Parotid gland (tissue), 1 donor: ENCODE measurements around a stretch of chr10.

- PRO-cap = no peak
These were observed 8.1 kb upstream of the CELF2 start for GRCh38 chr10:11009294-11010180.

DNA sequence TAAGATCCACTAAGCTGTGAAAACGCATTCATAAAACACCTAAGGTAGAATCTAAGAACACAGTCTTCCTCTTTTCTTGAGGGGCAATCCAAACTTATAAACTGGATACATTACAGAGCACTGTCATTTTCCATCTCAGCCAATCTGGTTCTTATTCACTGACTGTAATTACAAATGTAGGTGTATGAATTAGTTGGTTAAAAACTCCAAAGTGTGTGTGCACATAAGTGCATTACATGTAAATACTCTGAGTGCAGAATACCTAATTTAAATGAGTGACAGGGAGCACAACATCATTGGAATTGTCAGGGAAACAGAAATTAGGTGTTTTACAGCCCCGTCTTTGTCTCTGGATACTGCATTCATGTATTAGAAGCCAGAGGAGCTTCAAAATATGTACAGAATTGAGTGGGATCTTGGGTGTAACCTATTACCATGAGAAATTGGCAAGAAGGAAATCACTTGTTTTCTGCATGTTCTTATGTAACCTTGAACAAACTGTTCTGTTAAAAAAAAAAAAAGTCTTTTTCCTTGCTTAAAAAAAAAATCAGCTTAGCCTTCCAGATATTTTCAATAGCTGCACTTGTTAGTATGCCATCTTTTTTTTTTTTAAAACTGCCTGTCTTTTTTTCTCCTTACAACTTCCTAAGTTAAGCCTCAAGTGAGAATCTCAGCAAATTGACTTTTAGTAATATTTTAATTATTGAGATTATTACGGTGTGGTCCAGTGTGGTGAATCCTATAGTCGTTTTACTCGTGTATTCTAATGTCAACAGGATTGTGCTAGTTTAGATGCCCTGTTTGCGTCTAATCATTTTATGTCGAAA is 31.2 kb downstream of the CELF2 start:
- PRO-cap = no peak

GRCh38 chr10:11056864-11057315 is 39.2 kb downstream of the CELF2 start:
- PRO-cap = no peak

GRCh38 chr10:11087794-11088581 is 70.3 kb downstream of the CELF2 start:
- PRO-cap = no peak

DNA sequence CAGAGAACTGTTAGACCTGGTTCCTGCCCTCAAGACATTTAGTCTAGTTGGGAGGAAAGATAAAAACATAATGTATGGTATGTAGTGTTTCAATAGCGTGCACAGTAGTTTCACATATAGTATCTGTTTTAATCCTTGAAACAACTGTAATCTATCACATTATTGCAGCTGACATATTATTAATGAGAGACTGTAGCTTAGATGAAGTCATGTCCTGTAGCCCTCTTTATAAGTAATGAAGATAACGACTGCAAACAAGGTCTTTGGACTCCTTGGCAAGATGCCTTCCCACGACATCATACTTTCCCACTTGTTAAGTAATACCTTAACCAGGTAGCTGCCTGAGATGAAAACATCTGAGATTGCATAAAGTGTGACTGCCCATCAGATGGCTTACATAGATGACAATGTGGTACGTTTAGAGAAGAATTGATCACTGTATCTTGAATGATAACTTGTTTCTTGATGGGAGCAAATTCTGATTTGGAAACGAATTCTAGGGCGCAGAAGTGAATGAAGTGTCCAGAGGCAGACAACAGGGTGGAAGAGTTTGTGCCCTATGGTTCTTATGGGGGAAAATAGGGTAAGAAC is 124.2 kb downstream of the CELF2 start:
- PRO-cap = no peak

DNA sequence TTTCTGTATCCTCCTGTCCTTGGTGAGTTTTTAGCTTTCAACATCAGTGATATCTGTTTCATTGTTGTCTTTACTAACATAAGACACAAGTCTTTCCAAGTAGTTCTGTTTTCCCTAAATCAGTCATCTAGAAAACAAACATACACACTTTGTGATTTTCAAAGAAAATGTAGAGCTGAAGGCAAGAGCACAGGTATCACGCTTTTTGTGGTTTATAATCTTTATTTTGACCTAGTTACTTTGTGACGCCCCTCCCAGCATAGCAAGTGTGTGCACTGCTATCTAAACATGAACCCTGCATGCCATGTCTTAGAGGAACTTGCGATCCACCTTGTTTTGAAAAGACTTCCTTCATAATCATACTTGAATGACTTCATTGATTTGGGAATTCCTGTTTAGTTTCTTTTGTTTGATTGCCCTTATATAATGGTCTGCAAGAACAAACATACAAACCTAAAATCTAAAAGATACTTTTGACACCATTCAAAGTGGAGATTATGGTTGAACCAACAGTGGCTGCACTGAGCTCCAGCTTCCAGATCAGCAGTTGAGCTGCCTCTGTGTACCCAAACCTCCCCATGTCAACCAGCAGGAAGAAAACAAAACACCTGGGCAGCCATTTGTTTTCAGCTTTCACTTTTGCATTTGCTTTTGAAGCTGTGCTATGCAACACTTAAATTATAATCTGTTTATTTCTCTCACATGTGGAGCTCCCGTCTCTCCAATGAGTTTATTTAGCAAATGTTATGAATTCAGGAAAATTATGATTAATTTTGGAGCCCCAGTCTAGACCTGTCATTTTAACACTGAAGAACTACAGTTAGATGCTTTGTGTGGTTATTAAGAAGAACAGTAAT is 132.6 kb downstream of the CELF2 start:
- PRO-cap = no peak

DNA sequence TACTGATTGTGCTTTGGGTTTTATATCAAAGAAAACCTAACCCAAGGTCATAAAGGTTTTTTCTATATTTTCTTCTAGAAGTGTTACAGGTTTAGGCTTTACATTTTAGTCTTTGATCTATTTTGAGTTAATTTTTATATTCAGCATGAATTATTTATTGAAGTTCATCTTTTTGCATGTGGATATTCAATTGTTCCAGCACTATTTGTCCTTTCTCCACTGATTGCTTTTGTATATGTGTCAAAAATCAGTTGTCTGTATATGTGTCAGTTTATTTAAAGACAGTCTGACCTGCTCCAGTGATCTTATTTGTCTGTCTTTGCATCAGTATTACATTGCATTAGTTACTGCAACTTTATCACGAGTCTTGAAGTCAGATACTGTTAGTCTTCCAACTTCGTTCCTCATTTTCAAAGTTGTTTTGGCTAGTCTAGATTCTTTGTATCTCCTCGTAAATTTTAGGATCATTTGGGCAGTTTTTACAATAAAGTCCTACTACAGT is 166.3 kb downstream of the CELF2 start:
- PRO-cap = no peak

- PRO-cap = no peak
These were observed 178.0 kb downstream of the CELF2 start for GRCh38 chr10:11195576-11196130.

DNA sequence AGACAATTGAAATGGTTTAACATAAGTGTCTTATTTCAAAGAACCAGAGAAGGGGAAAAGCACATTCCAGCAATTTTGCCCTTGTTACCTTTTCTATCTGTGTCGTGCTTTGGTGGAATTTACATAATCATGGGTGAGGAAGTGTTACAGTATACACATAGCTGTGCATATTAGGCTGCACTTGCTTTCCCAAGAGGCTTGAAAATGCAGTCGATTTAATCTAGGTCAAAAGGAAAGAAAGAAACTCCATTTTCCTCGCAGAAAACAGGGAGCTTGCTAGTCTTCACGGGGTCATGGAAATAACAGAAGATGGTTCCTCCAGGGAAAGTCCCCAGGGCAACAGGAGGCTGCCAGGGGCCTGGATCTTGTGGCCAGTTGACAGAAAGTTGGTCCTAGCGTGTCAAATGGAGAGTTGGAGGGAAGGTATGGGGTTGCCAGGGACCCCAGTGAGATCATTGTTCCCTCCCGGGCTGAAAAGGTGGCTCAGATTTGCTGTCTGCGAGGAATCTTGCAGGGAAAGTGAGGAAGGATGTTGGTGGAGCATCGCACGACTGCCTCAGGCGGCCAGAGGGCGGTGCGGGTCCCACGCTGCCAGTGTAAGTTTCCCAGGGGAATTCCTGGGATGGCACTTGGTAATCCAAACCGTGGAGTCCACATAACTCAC is 189.5 kb downstream of the CELF2 start:
- PRO-cap = no peak

DNA sequence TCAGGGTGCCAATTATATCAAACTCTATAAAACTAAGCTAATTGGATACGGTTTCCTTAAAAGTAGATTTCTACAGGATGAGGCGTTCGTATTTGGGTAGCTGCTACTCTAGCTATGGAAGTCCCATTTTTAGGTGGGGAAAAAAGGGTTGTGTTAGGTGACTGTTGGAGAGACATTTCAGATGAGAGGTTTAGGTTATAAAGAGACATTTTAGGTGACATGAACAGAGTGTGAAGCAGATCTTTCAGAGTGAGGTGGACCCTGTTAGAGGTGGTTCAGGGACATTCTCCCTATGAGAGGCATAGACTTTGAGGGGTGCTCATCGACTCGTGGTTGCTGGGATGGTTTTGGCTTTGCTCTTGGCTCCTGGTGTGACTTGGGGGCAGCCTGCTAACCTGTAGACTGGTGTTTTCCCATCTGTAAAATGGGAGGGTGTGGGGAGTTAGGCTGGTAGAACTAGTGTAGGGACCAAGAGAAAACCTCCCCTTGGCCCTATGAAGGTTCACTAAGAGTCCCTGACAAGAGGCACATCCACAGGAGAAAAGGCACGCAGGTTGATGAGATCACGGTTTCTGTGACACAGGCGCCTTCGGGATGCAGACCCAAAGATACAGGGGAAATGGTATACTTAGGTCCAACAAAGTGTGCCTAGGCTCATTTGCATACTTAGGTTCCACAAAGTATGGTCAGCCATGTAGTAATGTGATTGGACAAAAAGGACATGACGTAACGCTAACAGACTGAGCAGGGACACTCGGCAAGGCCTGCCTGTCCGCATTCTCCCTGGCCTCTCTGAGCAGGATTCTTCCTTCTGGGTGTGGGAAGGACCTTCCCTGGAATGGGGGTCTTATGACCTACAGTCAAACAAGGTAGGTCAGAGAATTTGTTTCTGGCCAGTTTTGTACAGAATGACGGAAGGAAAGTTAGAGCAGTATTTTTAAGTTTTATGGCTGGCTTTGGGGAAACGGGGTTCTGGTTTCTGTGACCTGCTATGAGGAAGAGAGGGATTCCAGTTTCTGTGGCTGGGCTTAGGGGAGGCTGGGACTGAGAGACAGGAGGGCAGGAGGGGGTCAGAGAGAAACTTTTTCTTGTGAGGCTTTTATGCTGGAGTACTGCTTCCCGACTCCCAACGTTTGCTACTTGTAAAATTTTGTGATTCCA is 190.5 kb downstream of the CELF2 start:
- PRO-cap = no peak

DNA sequence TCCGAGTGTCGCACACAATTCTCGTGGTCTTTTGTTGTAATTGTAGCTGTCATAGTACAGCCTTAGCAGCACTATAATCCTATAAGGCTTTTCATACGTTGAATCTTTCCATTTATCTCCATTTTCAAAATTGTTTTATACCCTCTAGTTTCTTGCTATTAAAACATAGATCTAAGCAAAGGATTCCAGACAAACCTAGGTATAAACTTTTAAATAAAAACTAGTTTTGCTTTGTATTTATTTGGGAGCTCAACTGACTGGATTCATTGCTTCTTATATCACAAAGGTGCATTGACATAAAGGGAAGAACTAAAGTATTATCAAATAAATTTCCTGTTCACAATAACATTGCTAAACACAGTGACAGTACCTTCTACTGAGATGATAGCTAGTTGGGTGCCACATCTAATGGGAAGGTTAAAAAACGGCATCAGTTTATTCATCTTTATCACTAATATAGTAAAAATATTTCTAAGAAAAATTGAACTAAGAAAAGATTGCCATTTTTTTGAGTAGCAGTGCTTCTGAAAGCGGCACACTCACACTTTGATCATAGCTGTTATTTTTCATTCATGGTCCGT is 220.7 kb downstream of the CELF2 start:
- PRO-cap = no peak

DNA sequence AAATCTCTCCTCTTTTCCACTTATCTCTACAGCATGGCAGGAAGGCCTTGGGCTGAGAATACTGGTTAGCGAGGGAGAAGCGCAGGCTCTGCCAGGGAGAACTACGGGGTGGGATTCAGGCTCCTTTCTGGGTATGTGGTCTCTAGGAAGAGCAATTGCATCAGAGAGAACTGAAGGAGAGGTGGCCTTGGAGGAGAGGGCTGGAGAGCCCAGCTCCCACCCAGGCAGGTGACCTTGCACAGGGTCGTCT is 270.3 kb downstream of the CELF2 start:
- PRO-cap = no peak

DNA sequence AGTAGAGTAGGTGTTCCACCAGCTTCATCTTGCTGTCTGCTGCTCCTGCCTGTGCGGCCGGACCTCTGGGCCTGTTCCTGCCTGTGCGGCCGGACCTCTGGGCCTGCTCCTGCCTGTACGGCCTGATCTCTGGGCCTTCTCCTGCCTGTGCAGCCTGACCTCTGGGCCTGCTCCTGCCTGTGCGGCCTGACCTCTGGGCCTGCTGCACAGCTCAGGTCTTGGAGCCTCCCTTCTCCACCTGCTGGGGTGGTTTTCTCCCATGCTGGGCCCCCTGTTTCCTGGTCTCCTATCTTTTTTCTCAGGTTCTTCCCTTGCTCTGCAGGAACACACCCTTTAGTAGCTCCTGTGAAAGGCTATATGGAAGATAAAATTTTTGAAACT is 117.8 kb downstream of the USP6NL start:
- PRO-cap = no peak

- PRO-cap = no peak
These were observed 50.0 kb downstream of the USP6NL start for GRCh38 chr10:11561346-11561949.

DNA sequence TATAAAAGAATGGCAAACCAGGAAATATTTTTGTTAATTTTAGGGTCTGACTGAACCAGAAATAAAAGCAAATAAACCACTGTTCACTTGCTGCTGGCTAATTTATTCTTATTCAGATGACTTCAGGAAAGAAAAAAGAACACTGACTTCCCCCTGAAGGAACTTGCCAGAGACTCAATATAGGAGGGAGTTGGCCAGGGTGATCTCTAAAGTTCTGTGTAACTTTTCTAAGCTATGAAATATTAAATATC is 1.2 kb downstream of the USP6NL start:
- PRO-cap = no peak

- PRO-cap = no peak
These were observed 1.0 kb downstream of the USP6NL start for GRCh38 chr10:11610527-11610745.

GRCh38 chr10:11684630-11685712 is 57.2 kb upstream of the ECHDC3 start:
- PRO-cap = no peak

- PRO-cap = no peak
These were observed 217 bp upstream of the ECHDC3 start for GRCh38 chr10:11742014-11742316.

DNA sequence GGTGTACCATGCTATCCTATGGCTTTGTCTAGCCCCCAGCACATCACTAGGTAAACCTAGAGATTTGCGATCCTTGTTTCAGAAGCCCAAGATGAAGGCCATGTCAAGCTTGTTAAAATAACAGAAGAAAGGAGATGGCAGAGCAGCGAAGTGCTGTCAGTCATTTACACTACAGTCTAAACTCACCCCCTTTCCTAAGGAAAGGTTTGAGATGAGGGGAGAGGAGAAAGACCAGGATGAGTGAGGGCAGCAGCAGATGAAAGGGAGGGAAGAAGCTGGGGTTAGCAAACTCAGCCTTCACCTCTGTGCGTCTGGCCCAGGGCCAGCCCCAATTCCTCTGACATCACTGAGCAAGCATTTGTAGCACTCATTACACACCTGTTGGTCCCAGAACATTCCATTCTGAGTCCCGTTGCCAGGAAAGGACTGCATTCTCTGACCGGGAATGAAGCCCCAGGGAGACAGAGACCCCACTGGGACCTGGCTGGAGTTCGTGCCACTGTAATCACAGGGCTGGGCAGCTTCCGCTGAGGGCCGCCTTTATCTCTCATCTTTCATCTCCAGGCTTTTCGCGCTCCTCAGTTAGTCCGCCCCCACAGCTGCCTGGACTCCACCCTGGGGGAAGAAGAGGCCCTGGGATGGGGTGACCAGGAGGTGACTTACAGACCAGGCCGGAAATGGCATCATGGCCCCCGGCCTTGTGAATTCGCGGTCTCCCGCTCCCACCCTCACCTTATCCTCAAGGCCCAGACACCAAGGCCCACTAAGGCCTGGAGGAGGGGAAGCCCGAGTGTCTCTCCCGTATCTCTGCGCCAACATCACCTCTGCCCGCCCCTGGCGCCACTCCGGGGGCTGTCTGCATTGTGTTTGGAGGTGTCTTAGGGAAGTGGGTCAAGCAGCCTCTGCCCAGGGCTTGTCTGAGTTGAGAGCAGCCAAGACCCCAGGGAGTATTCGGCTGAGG is 75.2 kb downstream of the PROSER2 start:
- PRO-cap = no peak

DNA sequence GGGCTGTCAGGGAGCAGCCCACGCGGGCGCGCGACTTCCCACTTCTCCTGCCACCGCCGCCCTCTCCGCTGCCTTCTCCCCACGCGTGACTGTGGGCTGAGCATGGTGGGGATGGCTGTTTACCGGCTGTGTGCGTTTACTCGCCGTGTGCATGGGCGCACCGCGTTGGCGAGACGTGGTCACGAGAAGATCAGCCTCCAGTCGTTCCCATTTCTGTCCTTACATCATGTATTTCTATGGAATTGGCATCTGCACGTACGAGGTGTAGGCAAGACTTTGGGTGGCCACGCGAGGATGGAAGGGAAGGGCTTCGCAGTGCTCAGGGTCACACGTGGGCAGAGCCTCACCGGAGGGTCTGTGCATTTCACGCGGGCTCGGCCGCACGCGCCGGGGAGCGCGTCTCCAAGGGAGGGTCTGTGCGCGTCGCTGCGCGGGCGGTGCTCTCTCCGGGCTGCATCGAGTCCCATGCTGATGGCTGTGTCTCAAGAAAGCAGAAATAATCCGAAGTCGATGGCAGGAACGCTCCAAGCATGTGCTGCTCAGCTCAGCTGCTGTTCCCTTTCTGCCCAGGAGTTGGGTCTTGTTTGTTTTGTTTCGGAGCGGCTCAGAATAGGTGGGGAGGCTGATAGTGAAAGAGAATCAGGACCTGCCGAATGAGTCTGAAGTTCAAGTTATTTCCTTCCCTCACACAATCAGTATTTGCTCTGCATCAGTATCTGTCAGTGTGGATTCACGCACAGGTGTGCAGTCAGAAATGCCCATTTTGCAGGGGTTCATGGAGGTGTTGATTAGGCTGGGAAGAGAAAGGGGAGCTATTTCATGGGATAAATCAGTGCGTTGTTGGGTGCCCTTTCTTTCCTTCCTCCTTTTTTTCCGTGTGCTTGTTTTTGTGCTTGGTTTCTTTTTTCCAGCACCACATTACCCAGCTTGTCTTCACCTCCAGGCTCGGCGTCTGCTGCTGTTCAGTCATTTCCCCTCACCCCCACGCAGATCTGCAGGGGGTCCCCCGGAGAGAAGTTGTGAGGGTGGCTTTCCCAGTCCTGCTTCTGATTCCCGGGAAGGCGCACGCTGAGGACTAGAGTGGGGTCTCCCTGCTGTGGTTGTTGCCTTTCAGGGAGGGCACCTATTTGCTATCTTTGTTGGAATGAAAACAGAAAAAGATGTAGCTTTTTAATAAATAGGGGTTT is 1.2 kb downstream of the CAMK1D start:
- PRO-cap = no peak